Umbilical cord (tissue), 2 donors: Measurements from ENCODE around the genes STON1 and LHCGR.

- RAMPAGE, long total RNA: no peak
Measured at GRCh38 chr2:48478881-48479682, 38.5 kb downstream of the PPP1R21 start.

- RAMPAGE, long total RNA: no peak
Measured at GRCh38 chr2:48483899-48484354, 43.4 kb downstream of the PPP1R21 start.

- RAMPAGE, long total RNA: no peak
Measured at GRCh38 chr2:48515428-48515982, 14.4 kb upstream of the STON1 start.

GRCh38 chr2:48529645-48530928 lies at the start of gene STON1:
STON1 (plus strand) TSS chr2:48530154.
- RAMPAGE, long total RNA: start-site peak on the plus strand at chr2:48530147-48530216, 132 and 693 reads in 2 replicates

GRCh38 chr2:48755392-48756010 lies at the start of gene LHCGR:
LHCGR (minus strand) TSS chr2:48755724.
- RAMPAGE, long total RNA: no peak

GRCh38 chr2:49861646-49862253 lies 707.4 kb upstream of the FSHR start:
- RAMPAGE, long total RNA: no peak

GRCh38 chr2:51012732-51013468 lies 19.0 kb downstream of the NRXN1 start:
- RAMPAGE, long total RNA: no peak

DNA sequence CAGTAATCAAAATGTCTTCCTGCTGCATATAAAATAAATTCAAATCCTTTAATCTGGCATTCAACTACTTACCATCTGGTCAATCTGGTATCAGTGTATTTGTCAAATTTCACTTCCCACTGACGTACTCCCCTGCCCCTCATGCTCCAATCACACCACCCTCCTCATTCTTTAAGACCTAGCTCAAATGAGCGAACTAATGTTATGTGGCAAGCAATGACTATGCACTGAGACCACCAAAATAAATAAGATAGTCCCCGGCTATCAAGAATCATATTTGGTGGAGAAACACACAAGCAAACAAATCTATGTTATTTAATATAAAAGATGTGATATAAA lies 6.6 kb downstream of the ASB3 start:
- RAMPAGE, long total RNA: no peak

- RAMPAGE, long total RNA: no peak
Measured at GRCh38 chr2:53964810-53965891, 5.6 kb downstream of the PSME4 start.

DNA sequence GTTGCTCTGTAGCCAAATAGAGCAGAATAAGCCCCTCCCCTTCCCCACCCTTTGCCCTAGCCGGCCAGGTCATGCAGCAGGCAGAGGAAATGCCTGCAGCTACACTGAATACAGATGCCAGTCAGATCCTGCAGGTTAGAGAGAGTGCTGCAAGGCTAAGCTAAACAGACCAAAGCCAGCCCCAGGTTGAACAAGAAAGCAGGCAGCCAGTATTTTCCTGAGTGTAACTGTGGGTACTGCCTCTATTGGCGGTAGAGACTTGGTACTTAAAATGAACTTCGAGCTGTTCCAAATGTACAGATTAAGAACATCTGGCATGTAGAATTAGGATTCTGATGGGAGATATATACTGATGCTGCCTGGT lies 132.9 kb downstream of the ACYP2 start:
- RAMPAGE, long total RNA: no peak

GRCh38 chr2:54122802-54123683 lies 133.0 kb downstream of the TSPYL6 start:
- RAMPAGE, long total RNA: no peak

DNA sequence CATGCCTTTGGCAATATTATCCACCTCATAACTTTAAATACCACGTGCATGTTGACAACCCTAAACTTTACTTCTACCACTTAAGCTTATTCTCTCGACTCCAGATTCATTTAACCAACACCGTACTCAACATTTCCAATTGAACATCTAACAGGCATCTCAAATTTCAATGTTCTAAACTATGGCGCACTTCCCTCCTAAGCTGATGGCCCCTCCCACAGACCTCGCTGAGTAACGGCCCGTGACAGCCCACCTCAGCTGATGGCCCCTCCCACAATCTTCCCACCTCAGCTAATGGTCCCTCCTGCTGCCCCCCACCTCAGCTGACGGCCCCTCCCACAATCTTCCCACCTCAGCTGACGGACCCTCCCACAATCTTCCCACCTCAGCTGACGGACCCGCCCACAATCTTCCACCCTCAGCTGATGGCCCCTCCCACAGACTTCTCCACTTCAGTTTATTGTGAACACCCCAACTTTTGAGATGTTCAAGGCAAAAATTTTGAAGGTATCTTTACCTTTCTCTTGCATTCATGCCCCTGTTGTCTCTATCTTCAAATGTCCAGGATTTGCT lies 17.5 kb upstream of the C2orf73 start:
- RAMPAGE, long total RNA: no peak

- RAMPAGE, long total RNA: no peak
Measured at GRCh38 chr2:54531416-54531932, 75.3 kb downstream of the SPTBN1 start.

- RAMPAGE, long total RNA: no peak
Measured at GRCh38 chr2:54584380-54584754, 128.2 kb downstream of the SPTBN1 start.

GRCh38 chr2:54585807-54586543 lies 129.8 kb downstream of the SPTBN1 start:
- RAMPAGE, long total RNA: no peak

- RAMPAGE, long total RNA: no peak
Measured at GRCh38 chr2:54595978-54597086, 127.1 kb upstream of the EML6 start.

DNA sequence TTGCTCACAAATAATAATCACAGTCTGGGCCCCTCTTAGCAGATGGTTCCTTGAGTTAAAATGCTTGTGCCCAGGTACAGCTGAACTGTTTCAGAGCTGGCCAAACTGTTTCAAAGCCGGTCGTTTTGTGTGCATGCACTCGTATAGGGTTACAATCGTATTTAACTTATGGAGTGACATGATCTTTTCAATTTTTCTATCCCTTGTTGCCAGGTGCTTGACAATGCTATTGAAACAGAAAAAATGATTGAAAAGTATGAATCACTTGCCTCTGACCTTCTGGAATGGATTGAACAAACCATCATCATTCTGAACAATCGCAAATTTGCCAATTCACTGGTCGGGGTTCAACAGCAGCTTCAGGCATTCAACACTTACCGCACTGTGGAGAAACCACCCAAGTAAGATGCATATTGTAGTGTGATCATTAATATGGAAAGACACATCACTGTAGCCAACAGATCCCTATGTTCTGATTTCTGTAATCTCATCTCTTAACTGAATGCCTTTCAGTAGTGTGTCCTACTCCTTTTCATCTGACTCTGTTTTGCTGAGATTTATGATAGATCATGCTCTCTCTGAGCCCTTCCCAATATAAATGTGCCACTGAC lies 101.3 kb upstream of the EML6 start:
- RAMPAGE, long total RNA: no peak

DNA sequence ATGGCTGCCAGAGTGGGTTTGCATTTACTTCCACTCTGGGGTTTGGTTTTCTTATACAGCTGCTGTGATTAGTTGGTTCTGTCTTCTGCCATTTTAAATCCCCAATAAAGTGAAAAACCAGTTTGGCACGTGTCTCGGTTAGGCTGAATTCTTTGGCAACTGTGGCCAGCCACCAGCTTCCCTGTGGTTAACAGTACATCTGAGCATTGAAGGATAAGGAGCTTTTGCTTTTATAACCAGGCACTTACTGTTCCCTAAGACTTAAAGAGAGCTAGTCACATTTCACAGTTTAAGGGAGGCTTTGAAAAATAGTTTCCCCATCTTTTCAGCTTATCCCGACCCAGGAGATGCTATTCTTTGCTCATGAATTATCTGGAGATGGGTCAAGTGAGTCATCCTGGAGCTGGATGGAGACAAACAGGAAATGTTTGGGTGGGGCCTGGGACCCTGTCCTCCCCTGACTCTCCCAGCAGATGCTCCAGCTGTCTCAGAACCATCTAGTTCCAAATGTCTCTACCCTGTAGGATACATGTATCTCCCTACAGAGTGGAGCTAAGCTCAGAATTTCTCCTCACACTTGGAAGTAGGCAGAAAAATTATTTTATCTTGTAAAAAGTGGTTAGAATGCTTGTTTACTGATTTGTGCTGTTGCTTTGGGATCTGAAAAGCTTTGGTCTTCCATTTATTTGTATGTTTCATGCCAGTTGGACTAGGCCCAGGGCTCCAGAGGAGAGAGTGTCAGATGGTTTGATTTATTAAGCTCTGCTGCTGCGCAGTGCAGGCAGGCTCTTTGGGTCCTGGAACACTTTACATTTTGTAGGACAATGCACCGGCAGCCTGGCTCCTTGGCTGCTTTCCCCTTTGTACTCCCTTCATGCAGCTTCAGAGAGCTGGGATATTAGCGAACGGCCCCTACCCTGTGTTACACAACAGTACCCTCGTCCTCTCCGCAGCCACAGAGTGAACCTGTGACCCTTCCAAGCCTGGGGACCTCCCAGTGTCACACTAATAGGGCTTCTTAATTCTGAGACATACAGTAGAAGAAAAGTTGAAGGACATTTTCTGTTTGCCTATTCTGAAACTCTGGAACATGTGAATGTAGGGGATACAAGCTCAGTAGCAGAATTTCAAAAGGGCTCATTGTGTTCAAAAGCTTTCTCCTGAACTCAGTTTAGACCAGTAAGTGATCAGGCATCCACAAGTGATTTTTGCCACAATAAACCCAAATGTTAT lies 56.9 kb upstream of the EML6 start:
- RAMPAGE, long total RNA: no peak

DNA sequence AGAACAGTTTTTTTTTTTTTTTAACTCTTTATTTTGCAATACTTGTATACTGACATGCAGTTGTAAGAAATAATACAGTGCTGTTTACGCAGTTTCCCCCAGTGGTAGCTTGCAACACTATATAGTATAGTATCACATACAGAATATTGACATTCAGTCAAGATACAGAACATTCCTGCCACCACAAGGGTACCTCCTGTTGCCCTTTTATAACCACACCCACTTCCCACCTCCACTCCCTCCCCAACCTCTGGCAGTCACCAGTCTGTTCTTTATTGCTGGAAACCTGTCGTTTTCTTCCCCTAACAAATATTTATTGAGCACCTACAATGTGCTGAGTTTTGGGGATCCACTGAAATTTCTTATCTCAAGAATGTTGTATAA lies 51.6 kb upstream of the EML6 start:
- RAMPAGE, long total RNA: no peak

DNA sequence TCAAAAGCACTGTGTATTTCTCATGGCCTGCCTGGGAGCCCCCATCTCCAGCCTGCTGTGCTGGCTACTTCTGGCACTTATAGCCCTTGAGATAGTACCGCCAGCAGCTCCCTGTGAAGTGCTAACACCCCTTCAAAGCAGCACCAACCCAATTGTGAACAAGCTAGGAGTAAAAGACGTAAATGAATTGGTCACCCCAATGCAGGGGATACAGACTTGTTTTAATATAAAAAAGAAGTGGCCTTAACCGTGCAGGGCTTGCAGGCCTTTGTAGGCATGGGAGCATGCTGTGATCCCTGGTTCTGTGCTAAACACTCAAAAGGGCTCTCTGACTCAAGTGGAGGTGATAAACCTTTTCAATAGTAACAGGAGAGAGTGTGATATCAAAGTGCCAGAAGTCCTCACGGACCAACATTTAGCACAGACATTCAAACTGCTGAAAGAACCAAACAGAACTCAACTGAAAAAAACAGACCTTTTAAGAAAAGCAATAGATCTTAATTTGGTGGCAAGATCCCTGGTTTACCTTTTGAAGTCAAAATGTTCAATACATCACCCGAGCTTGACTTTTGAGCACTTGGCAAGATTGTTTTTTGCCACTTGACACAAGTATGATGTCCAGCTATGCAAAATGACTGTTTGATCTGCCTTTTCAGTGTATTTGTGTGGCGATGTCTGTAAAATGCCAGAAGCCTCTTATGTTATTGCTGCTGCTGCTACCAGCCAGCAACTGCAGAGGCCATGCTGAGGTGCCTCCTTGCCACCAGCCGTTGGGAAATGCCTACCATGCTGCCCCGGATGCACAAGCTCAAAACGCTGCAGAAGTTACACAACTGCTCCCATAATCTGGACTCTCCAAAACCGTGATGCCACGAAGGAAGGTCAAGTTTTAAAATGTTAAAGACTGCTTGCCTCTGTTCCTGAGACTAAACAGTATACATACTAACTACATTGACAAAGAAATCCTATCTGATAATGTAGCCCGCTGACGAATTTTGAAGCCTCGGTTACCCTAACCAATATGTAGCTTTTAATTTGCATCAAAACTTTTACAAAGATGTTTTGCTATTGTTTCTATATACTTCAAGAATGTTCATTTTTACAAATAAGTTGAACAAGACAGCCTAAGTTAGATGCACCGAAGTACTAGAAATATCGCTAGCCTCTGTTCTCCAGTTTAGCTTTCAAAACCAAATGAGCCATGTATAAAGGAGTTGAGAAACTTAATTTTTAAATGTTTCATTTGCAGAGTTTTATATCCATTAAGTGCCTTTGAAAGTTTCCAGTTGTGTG lies 80.4 kb downstream of the RTN4 start:
- RAMPAGE, long total RNA: no peak